Measurements from ENCODE around the gene BCL11B.

DNA sequence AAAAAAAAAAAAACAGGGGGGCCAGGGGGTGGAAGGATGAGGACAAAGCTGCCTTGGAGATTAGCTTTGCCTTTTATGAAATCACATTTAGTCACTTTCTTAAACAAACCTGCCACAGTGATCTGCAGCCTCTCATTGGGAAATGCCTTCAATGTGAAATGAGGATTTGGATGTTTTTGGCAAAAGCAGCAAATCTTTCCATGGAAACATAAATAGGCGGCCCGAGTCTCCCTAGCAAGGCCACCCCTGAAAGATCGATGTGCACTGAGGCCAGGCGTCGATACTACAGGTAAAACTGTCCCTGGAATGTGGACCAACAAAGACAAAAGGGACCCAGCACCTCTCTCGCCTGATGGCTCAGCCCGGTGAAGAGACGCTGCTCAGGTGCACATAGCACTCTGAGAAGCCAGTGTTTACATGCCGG lies 16.6 kb downstream of the BCL11B start:
- PRO-cap = no peak
- RAMPAGE, long total RNA = no peak
- RRBS = no CpG with 5 or more reads among the region's 9 CpGs

DNA sequence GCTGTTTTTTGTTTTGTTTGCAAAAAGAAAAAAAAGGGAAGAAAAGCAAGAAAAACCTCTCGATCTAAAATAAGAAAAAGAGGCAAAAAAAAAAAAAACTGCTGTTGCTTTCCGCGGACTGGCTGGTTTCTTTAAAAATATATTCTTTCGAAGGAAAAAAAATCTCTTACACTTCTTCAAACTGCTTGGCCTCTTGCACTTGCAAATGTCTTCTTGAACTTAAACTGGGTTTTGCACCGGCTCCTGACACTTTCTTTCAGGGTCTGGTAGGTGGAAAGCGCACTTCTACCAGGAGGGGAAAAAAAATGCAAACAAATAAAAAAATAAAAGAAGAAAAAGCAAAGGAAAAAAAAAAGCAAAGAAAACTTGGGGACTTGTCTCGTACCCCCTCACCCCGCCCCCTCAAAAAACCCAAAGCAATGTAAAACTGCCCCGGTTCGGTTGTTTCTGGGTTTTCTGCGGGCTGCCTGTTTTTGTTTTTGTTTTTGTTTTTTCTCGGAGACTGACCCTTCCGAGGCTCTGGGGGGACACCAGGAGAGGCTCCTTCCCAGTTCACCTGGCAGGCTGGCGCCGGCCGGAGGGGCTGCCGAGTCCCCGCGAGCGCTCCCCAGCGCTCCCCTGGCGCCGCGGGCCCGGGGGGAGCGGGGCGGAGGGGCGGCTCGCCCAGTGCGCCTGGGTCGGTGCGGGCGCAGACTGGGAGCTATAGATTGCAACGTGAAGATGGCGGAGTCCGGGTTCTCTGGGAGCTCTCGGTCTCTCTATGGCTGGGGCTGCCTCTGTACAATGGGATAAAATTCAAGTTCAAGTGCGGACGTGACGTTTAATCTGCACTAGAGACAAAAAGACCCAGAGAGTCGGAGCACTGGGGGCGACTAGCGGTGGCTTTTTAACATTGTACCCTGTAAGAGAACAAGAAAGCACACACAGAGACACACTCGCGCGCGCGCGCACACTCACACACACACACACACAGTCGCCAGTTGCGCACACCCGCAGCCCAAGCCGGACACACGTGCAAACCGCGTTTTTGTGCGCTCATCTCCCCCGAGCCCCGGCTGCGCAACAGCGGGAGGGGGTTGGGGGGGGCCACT lies at the start of gene BCL11B:
Gene BCL11B, minus strand, starts transcription at position 766 of the 1,091 bp plus-strand sequence.
- PRO-cap = no peak
- RAMPAGE, long total RNA = no peak
- RRBS = 3% methylated on average over 24 of the region's 61 CpGs

- PRO-cap = no peak
- RAMPAGE, long total RNA = no peak
- RRBS = no CpG with 5 or more reads among the region's 28 CpGs
Measured at GRCh38 chr14:99529659-99530593, 48.7 kb downstream of the CCNK start.

- PRO-cap = no peak
- RAMPAGE, long total RNA = no peak
- RRBS = no CpG with 5 or more reads among the region's 6 CpGs
Measured at GRCh38 chr14:99560992-99561280, 43.1 kb downstream of the CCDC85C start.

GRCh38 chr14:99768149-99768414 lies 25.1 kb upstream of the EML1 start:
- PRO-cap = no peak
- RAMPAGE, long total RNA = no peak
- RRBS = no CpG with 5 or more reads among the region's 7 CpGs

DNA sequence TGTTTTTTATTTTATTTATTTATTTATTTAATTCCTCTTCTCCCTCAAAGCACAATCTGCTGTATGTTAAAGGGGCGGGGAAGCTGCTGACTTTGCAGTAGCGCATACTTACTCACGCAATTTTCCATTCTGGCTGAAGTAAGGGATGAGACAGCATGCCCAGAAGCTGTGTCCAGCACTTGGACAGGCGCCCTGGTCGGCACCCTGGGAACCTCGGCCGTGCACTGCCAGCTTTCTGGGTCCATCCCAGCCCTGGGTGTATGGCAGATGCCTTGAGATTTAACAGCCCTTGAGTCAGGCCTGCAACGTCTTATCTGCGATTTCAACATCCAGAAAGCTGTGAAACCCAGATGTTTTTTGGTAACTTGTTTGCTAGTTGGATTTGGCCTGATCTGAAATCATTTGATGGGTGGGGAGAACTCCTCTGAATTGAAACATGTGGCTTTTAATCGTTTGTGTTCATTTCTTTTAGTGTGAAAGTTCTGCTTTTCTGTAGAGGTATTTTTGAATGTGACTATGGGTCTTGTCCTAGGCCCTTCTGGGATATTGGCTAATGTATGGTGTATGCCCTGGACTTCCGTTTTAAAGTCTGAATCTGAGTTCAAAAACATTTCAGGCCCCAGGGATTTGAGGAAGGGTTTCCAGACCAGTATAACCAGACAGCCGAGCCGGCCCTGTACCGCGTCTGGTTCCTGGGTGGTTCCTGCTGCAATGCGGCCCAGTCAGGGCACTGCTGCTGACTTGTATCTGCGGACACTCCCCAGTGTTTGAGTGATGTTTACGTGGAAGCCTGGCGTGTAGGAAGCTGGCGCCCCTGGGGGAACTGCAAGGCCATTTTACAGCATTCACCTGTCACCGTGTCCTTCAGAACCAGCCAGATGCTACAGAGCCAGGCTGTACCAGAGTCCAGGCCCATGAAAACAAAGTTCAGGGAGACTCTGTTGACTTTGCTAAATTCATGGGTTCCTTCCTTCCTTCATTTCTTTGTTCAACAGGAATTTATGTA lies 16.4 kb downstream of the EML1 start:
- PRO-cap = no peak
- RAMPAGE, long total RNA = no peak
- RRBS = no CpG with 5 or more reads among the region's 21 CpGs

DNA sequence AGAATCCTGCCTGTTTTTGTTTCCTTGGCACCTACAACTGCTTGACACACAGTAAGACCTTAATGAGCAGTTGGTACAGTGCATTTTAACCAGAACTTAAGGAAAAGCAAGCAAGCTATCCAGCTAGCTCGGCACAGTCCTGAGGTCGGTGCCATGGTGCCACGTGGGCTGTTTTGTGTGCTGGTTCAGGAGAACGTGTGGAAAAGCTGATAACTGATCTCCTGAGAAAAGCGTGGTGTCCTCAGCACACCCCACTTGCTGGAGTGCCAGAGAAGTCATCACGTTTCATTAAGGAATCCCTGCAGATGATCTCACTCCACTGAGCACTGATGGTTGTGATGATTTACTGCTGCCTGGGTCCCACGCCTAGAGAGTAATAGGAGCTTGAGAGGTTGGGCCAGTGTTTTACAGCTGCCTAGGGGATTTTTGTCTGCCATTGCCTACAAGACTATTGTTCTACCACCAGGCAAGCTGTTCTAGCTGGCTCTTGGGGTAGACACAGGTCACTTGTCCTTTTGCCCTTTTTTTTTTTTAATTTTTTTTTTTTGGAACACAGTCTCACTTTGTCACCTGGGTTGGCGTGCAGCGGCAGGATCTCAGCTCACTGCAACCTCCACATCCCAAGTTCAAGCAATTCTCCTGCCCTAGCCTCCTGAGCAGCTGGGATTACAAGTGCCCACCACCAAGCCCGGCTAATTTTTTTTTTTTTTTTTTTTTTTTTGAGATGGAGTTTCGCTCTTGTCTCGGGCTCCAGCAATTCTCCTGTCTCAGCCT lies 42.4 kb upstream of the EVL start:
- PRO-cap = no peak
- RAMPAGE, long total RNA = no peak
- RRBS = no CpG with 5 or more reads among the region's 12 CpGs

- PRO-cap = no peak
- RAMPAGE, long total RNA = no peak
- RRBS = no CpG with 5 or more reads among the region's 18 CpGs
Measured at GRCh38 chr14:100120403-100121103, 38.9 kb downstream of the DEGS2 start.

DNA sequence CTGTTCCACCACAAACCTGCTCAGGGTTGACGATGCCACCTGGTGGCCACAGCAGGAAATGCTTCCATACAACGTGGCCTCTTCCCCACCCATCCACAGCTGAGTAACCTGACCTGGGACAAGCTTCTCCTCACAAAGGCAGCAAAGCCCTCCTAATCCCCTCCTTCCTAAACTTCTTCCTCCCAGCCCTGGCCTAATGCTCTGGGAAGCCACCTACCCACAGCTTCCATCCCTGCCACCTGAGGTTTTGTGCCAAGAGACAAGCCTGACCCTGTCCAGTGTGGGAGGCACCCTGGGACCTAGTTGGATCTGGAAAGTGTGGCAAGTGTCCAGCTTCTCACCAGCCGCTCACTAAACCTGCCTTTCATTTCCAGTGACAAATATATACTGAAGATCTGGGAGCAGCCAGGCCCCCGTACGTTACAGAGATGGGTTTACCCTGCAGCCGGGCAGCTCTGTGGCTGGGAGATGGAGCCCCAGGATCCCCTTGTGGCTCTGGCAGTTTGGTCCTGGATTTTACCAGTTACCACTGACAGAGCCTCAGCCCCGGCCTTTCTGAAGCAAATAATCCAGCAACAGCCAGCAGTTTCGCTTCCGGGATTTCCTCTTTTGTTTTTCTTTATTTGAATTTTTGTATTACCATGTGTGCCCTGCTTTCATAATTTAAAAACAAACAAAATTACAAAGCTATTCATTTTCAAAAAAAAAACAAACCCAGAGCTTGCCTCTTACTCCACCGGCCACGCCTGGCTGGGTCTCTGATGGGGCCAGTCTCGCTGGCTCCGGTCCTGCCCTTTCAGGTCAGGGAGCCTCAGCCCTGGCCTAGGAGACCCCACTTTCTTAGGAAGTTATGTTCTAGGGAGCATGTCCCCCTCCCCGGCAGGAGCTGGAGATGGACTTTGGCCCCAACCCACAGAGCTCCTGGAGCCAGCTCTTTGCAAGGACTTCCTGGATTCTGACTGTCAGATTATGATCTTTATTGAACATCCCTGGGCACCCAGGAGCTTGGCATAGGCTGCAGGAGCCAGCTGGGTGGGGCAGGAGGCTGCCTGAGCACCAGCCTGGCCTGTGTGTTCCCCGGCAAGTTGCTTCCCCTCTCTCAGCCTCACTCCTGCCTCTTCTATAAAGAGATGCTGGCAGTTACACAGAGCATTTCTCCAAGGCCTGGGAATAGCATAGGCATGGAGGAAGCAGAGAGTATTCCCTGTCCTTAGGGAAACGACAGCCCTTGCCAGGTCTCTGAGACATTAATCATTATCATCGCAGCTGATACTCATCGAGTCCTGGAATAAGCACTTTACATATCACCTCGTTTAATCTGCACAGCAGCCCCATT lies 3.8 kb downstream of the DEGS2 start:
- PRO-cap = no peak
- RAMPAGE, long total RNA = no peak
- RRBS = 61% methylated on average over 5 of the region's 19 CpGs

- PRO-cap = no peak
- RAMPAGE, long total RNA = no peak
- RRBS = 4% methylated on average over 16 of the region's 40 CpGs
Measured at GRCh38 chr14:100317824-100318667, 5.1 kb upstream of the SLC25A47 start.

DNA sequence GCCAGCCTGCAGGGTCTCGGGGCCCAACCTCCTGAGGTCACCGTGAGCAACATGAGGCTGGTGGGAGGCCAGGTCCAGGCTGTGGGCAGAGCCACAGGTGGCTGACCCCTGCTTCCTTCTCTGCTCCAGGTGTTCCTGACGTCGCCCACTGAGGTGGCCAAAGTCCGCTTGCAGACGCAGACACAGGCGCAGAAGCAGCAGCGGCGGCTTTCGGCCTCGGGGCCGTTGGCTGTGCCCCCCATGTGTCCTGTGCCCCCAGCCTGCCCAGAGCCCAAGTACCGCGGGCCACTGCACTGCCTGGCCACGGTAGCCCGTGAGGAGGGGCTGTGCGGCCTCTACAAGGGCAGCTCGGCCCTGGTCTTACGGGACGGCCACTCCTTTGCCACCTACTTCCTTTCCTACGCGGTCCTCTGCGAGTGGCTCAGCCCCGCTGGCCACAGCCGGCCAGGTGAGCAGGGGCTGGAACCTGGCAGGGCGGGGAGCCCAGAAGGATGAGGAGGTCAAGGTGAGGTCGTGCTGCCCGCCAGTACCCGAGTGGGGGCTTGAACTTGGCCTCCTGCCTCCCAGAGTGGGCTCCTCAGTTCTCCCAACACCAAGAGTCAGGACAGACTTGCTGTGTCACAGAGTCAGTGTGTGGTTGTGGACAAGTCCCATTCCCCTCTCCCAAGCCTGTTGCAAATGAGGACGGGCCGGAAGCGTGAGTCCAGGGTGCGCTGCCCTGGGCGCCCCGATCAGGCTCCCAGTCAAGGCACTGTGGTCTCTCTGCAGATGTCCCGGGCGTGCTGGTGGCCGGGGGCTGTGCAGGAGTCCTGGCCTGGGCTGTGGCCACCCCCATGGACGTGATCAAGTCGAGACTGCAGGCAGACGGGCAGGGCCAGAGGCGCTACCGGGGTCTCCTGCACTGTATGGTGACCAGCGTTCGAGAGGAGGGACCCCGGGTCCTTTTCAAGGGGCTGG lies 5.7 kb downstream of the SLC25A47 start:
- PRO-cap = no peak
- RAMPAGE, long total RNA = no peak
- RRBS = 87% methylated on average over 12 of the region's 46 CpGs

- PRO-cap = no peak
- RAMPAGE, long total RNA = no peak
- RRBS = no CpG with 5 or more reads among the region's 5 CpGs
Measured at GRCh38 chr14:100424587-100425024, 48.3 kb downstream of the WDR25 start.

DNA sequence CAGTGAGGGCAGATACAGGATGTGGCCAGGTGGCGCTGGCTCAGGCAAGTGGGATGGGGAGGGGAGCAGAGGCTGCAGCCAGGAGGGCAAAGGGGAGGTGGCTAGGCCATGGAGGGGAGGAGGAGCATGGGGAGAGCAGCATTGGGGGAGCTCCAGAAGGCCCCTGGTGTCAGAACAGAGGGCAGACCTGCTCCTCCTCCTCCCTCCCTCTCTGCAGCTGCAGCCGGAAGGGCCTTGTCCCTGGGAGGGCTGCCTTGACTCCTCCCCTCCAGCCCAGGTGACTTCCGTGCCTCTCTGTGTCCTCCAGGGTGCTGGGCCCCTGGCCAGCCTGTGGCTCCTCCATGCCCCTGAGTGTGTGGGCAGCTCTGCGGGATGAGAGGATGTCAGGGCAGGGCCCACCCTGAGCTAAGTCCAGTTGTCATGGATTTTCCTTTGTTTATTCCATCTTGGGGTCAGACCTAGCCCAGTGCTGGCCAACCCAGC lies 68.2 kb upstream of the DLK1 start:
- PRO-cap = no peak
- RAMPAGE, long total RNA = no peak
- RRBS = no CpG with 5 or more reads among the region's 4 CpGs

DNA sequence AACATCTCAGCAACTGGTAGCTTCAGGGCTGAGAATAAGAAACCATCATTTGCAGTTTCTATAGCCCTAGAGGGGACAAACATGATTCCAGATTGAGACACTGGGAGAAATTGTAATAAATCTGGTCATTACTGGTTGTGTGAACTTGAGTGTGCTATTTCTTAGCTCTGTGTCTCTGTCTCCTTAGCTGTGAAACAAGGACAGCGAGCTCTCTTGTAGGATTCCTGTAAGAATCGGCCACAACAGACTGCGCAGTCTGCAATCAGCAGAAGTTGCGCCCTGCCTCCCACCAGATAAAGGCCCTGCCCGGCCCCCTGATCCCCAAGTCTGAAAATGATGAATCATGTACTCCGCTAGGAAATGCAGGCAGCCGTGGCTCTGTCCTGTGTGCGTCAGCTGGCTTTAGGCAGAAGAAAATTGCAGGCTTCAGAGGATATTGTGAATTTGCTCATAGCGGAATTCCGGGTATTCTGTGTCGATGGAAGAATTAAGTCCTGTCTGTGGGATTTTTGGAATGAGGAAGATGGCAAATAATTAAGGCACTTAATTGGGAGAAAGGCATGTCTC lies 64.1 kb downstream of the DLK1 start:
- PRO-cap = no peak
- RAMPAGE, long total RNA = no peak
- RRBS = no CpG with 5 or more reads among the region's 11 CpGs

GRCh38 chr14:100830395-100831037 lies 73.0 kb downstream of the RTL1 start:
- PRO-cap = no peak
- RAMPAGE, long total RNA = no peak
- RRBS = no CpG with 5 or more reads among the region's 9 CpGs

GRCh38 chr14:100839872-100841039 lies 63.3 kb downstream of the RTL1 start:
- PRO-cap = no peak
- RAMPAGE, long total RNA = no peak
- RRBS = no CpG with 5 or more reads among the region's 30 CpGs

GRCh38 chr14:100900176-100900789 lies 3.2 kb downstream of the RTL1 start:
- PRO-cap = no peak
- RAMPAGE, long total RNA = no peak
- RRBS = no CpG with 5 or more reads among the region's 15 CpGs

GRCh38 chr14:101476903-101477424 lies 284.5 kb upstream of the PPP2R5C start:
- PRO-cap = no peak
- RAMPAGE, long total RNA = no peak
- RRBS = no CpG with 5 or more reads among the region's 12 CpGs

GRCh38 chr14:101507033-101507589 lies 254.4 kb upstream of the PPP2R5C start:
- PRO-cap = no peak
- RAMPAGE, long total RNA = no peak
- RRBS = no CpG with 5 or more reads among the region's 22 CpGs

GRCh38 chr14:101558848-101559443 lies 202.6 kb upstream of the PPP2R5C start:
- PRO-cap = no peak
- RAMPAGE, long total RNA = no peak
- RRBS = no CpG with 5 or more reads among the region's 4 CpGs